Endothelial cell of umbilical vein (primary cell): ENCODE measurements around the gene FAM20C.

DNA sequence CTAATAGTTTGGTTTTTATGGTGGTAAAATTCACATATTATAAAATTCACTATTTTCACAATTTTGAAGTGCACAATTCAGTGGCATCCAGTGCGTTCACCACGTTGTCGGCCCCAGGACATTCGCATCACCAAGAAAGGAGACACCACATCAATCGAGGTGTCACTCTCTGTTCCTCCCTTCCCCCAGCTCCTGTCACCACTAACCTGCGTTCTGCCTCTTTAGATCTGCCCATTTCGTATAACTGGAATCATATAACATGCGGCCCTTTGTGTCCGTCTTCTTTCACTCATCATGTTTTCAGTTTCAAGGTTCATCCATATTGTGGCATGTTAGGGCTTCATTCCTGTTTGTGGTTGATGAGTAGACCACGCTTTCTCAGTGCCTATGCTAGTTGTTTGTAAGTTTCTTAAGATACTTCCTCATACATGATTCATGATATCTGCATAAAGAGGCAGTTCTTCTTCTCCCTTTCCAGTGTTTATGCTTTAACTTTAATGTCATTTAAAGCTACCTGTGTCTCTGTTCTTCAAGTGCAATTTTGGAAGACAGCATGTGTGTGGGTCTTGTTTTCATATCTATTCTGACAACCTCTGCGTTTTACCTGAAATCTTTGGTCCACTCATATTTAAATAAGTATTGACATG is 79.6 kb upstream of the FAM20C start:
- PRO-cap: no peak
CAGE:
- cytosol, long polyA minus RNA: no peak
- cytosol, long polyA plus RNA: no peak
- long polyA plus RNA: no peak
- nucleus, long polyA minus RNA: no peak
- nucleus, long polyA plus RNA: no peak

GRCh38 chr7:119076-119923 is 73.1 kb upstream of the FAM20C start:
- PRO-cap: no peak
CAGE:
- cytosol, long polyA minus RNA: no peak
- cytosol, long polyA plus RNA: no peak
- long polyA plus RNA: no peak
- nucleus, long polyA minus RNA: no peak
- nucleus, long polyA plus RNA: no peak

GRCh38 chr7:191796-192905 is at the start of gene FAM20C:
TSS of gene FAM20C (plus strand) at chr7:192571.
- PRO-cap: unidirectional peak, plus-strand start at chr7:191981; bidirectional peak, plus-strand start at chr7:192219, minus-strand start at chr7:192092; bidirectional peak, plus-strand start at chr7:192571, minus-strand start at chr7:192414
CAGE:
- cytosol, long polyA minus RNA: start-site peak on the plus strand at chr7:192766-192781, 5 reads
- cytosol, long polyA plus RNA: start-site peak on the plus strand at chr7:192439-192584, 22 and 15 reads in 2 replicates
- long polyA plus RNA: start-site peak on the plus strand at chr7:192476-192836, 44 and 44 reads in 2 replicates
- nucleus, long polyA minus RNA: start-site peak on the plus strand at chr7:192500-192848, 137 reads
- nucleus, long polyA plus RNA: no peak

GRCh38 chr7:197668-197967 is 5.2 kb downstream of the FAM20C start:
- PRO-cap: no peak
CAGE:
- cytosol, long polyA minus RNA: no peak
- cytosol, long polyA plus RNA: no peak
- long polyA plus RNA: no peak
- nucleus, long polyA minus RNA: no peak
- nucleus, long polyA plus RNA: no peak

GRCh38 chr7:216226-216636 is 23.9 kb downstream of the FAM20C start:
- PRO-cap: no peak
CAGE:
- cytosol, long polyA minus RNA: no peak
- cytosol, long polyA plus RNA: no peak
- long polyA plus RNA: no peak
- nucleus, long polyA minus RNA: no peak
- nucleus, long polyA plus RNA: no peak

- PRO-cap: no peak
CAGE:
- cytosol, long polyA minus RNA: no peak
- cytosol, long polyA plus RNA: no peak
- long polyA plus RNA: no peak
- nucleus, long polyA minus RNA: no peak
- nucleus, long polyA plus RNA: no peak
Observed at GRCh38 chr7:245070-245657, 44.8 kb upstream of the FOXL3 start.

DNA sequence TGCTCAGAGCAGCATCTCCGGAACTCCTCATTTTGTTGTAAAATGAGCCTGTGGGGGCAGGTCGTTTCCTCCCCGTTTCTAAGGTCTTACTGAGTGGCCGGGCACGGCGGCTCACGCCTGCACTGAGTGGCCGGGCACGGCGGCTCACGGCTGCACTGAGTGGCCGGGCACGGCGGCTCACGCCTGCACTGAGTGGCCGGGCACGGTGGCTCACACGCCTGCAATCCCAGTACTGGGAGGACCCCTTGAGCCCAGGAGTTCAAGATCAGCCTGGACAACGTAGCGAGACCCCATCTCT is 39.0 kb upstream of the FOXL3 start:
- PRO-cap: no peak
CAGE:
- cytosol, long polyA minus RNA: no peak
- cytosol, long polyA plus RNA: no peak
- long polyA plus RNA: no peak
- nucleus, long polyA minus RNA: no peak
- nucleus, long polyA plus RNA: no peak

DNA sequence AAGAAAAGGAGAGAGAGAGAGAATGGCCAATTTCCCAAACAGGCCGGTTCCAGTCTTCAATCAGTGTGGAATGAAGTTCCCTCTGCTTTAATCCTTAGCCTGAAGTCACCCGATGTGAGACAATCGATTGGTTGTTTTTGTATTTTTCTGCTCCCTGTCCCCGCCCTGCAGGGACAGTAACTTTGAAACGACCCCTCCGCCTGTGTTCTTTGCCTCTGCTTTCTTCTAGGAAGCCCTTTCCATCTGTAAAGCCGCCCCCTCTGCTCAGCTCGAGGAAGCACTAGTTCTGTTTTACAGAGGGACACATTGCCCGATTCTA is 33.4 kb downstream of the FOXL3 start:
- PRO-cap: no peak
CAGE:
- cytosol, long polyA minus RNA: no peak
- cytosol, long polyA plus RNA: no peak
- long polyA plus RNA: no peak
- nucleus, long polyA minus RNA: no peak
- nucleus, long polyA plus RNA: no peak

DNA sequence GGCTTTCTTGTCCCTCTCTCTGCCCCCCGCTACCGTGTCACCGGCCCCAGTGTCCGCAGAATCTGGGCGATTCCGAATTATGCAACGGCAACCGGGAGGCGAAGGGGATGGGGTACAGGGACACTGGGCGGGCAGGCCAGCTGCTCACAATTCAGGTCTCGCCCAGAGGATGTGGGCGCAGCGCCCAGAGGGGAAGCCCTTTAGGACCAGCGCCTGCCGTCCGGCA is 63.6 kb downstream of the FOXL3 start:
- PRO-cap: no peak
CAGE:
- cytosol, long polyA minus RNA: no peak
- cytosol, long polyA plus RNA: no peak
- long polyA plus RNA: no peak
- nucleus, long polyA minus RNA: no peak
- nucleus, long polyA plus RNA: no peak

GRCh38 chr7:424785-425608 is 94.6 kb downstream of the PDGFA start:
- PRO-cap: no peak
CAGE:
- cytosol, long polyA minus RNA: no peak
- cytosol, long polyA plus RNA: no peak
- long polyA plus RNA: no peak
- nucleus, long polyA minus RNA: no peak
- nucleus, long polyA plus RNA: no peak

- PRO-cap: unidirectional peak, plus-strand start at chr7:460635; bidirectional peak, plus-strand start at chr7:460926, minus-strand start at chr7:460829
CAGE:
- cytosol, long polyA minus RNA: no peak
- cytosol, long polyA plus RNA: no peak
- long polyA plus RNA: no peak
- nucleus, long polyA minus RNA: no peak
- nucleus, long polyA plus RNA: no peak
Observed at GRCh38 chr7:460497-461113, 59.0 kb downstream of the PDGFA start.

DNA sequence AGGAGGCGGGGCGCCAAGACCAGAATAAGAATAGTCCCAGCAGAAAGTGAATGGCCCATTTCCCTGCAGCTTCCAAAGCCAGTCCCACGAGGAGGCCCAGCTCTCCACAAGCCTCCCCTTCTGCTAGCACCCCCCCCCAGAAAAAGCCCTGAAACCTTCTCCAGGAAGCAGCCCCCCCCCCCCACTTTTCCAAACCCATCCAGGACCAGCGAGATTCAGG is 3.9 kb downstream of the PDGFA start:
- PRO-cap: no peak
CAGE:
- cytosol, long polyA minus RNA: no peak
- cytosol, long polyA plus RNA: no peak
- long polyA plus RNA: no peak
- nucleus, long polyA minus RNA: no peak
- nucleus, long polyA plus RNA: no peak

DNA sequence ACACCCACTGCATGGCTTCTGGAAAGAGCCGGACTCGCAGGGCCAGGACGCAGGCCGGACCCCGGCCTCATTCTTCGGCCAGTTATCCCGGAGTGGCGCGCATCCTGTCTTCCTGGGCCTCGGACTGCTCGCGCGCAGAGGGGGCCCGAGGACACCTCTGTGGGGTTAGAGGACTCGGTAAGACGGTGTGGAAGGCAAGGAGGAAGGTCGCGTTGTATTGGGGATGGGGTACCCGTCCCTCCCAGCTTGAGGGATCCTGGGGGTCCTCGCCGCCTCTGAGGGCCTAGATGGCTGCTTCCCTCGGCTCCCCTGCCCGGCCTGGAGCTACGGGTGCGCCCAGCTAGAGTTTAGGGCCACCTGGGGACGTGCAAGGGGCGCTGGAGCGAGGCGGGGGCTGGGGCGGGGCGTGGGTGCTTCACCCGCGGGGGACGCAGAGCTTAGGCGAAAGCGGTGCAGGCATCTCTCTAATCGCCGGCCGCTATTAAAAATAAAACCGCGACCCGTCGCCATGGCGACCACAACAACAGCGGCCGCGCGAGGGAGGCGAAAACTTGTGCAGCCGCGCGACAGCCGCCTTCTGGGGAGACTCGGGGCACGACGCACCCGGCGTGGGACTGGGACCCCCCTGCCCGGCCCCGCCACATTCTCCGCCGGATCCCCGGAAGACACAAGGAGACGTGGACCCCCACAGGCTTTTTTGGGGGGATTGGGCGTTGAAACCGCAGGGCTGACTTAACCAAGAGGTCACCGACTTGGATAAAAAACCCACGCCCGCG is 2.0 kb upstream of the PDGFA start:
- PRO-cap: bidirectional peak, plus-strand start at position 569 of the sequence, minus-strand start at position 483 of the sequence
CAGE:
- cytosol, long polyA minus RNA: no peak
- cytosol, long polyA plus RNA: no peak
- long polyA plus RNA: no peak
- nucleus, long polyA minus RNA: no peak
- nucleus, long polyA plus RNA: no peak

- PRO-cap: no peak
CAGE:
- cytosol, long polyA minus RNA: no peak
- cytosol, long polyA plus RNA: no peak
- long polyA plus RNA: no peak
- nucleus, long polyA minus RNA: no peak
- nucleus, long polyA plus RNA: no peak
Observed at GRCh38 chr7:522697-523192, 3.1 kb upstream of the PDGFA start.

- PRO-cap: no peak
CAGE:
- cytosol, long polyA minus RNA: no peak
- cytosol, long polyA plus RNA: no peak
- long polyA plus RNA: no peak
- nucleus, long polyA minus RNA: no peak
- nucleus, long polyA plus RNA: no peak
Observed at GRCh38 chr7:549405-549987, 29.9 kb upstream of the PDGFA start.

DNA sequence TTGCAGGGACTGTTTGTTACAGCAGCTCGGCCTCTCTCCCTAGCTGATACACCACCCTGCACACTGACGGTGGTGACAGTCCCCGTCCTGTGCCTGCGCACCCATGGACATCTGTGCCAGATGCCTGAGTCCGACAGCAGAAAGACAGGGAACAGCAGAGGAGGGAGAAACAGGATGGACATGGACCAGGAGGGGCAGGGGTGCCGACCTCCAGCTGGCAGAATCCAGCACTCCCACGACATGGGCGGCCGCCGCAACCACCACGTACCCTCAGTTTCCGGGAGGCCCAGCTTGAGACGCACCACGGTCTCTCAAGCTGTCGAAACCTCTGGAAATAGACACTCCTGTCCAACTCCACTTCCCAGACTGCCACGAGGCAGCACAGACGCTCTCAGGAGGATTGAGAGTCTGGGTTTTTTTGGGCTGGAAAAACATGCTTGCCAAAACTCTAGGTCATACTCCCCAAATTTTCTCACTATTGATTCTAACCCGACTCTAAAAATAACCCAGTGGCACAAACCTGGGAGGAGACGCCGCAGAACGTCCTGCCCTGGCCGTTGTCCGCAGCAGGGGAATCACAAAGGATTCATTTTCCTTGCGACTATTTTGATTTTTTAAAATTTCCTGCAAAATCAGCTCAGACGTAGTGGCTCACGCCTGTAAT is 37.9 kb upstream of the PDGFA start:
- PRO-cap: no peak
CAGE:
- cytosol, long polyA minus RNA: no peak
- cytosol, long polyA plus RNA: no peak
- long polyA plus RNA: no peak
- nucleus, long polyA minus RNA: no peak
- nucleus, long polyA plus RNA: no peak

DNA sequence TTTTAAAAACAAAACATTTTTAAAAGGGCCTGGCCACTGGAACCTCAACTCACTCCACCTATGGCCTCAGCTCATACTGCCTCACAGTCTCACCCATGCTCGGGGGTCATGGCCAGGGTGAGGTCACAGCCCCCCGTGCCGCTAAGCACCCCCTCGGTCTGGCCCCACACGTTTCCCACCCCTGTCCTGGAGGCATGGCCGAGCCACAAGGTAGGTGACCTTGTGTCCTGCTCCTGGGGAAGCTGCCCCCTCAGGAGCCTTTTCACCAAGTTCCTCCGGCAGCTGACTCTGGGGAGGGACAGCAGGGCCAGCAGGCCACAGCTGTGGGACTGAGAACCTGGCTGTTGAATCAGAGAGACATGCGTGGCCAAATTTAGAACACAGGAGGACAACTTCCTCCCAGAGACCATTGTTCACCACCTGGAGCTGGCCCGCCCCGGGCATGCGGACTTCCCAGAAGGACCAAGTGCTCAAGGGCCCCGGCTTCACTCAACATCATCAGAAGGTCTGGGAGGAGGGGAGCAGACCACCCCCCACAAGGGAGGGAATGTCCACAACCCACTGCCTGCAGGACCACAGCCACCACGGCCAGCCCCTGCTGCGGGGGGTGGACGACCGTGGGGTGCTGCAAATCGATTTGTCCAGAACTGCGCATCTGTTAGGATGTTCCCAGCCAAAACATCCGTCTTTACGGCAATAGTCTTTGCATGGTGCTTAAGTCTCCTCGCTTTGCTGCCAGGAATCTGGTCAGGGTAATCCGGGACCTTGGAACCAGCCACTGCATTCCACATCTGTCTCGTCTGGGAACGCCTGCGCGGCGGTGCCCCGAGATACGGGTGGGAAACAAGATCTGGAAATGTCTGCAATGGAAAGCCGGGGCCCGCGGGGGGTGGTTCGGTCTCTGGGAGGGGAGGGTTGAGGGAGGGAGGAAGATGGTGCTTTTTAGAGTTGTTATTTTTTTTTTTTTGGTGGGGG is 48.7 kb upstream of the PDGFA start:
- PRO-cap: no peak
CAGE:
- cytosol, long polyA minus RNA: no peak
- cytosol, long polyA plus RNA: no peak
- long polyA plus RNA: no peak
- nucleus, long polyA minus RNA: no peak
- nucleus, long polyA plus RNA: no peak

DNA sequence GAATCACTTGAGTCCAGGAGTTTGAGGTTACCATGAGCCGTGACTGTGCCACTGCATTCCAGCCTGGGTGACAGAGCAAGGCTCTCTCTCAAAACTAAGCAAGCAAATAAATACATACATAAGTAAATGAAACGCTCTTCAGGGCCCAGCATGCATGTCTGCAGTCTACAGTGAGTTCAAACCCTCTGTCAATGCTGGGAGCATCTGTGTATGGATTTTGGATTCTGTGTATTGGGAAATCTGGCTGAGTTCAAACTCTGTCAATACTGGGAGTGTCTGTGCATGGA is 19.7 kb upstream of the SUN1 start:
- PRO-cap: no peak
CAGE:
- cytosol, long polyA minus RNA: no peak
- cytosol, long polyA plus RNA: no peak
- long polyA plus RNA: no peak
- nucleus, long polyA minus RNA: no peak
- nucleus, long polyA plus RNA: no peak

DNA sequence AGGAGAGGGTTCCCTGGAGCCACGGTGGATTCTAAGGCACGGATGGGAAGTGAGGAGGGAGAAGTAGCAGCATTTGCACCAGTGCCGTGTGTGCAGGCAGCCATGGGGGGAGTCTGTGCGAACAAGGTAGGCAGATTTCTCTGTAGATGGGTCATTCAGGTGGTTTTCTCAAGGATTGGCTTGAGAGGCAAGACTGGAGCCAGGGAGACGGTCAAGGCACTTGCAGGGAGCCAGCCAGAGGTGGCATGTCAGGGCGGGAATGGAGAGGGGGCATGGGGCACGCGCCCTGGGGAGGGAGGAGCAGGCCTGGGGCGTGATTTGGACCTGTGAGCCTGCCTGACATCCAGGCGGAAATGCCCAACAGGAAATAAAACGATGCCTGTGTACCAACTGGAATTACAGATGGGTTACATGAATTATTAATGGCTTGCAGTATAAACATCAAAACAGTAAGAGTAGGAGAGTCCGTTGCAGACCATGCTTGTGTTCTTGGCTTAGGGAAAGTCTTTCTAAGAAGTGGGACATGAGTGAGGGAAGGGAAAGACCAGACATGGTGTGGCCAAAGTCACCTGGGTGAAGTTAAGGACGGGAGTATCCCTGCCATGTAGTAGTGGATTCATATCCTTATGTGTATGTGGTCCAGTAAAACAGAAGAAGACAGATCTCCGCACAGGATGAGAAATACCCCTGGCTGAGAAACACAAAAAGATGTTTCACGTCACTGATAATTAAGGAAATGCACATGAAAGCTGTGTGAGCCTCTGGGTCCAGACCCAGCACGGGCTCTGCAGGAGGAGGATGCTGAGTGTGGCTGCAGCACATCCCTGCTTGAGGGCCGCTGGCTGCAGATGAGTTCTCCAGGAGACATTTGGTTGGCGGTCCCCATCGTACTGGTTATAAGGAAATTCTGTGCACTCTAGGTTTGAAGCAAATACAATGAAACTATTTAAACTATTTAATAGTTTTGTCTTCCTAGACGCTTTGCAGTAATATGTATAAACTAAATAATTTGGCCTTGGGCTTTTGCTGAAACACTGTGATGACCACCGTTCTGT is 8.4 kb upstream of the SUN1 start:
- PRO-cap: no peak
CAGE:
- cytosol, long polyA minus RNA: no peak
- cytosol, long polyA plus RNA: no peak
- long polyA plus RNA: no peak
- nucleus, long polyA minus RNA: no peak
- nucleus, long polyA plus RNA: no peak

DNA sequence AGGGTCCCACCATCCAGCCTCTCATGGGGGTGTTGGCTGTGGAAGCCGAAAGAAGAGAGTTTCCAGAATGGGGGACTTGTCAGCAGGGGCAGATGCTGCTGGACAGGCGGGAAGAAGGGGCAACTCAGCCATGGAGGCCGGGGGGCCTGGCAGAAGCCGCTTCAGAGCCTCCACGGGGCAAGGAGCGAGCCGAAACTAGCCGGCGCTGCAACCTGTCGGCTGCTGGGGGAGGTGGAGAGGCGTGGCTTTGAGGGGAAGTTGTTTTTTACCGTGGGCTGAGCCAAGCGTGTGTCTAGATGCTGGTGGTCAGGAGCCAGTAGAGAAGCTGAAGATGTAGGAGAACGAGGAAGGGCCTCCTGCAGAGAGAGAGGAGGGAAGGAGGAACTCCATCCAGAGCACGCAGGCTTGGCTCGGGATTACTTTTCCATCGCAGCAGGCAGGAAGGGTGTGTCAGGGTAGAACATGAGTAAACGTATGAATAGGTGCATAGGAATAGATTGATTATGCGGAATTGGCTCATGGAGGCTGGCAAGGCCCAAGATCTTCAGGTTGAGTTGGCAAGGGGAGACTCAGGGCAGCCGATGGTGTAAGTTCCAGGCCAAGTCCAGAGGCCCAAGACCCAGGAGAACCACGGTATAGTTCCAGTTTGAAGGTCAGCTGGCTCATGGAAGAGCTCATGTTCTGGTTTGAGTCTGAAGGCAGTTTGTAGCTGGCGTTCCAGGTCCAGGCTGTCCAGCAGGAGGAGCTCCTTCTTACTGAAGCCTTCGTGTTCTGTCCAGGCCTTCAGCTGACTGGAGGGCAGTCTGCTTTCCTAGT is 3.8 kb downstream of the SUN1 start:
- PRO-cap: no peak
CAGE:
- cytosol, long polyA minus RNA: no peak
- cytosol, long polyA plus RNA: no peak
- long polyA plus RNA: no peak
- nucleus, long polyA minus RNA: no peak
- nucleus, long polyA plus RNA: no peak